Tibial artery (tissue), 1 donor: ENCODE data around the genes NAXE and FCRL5.

DNA sequence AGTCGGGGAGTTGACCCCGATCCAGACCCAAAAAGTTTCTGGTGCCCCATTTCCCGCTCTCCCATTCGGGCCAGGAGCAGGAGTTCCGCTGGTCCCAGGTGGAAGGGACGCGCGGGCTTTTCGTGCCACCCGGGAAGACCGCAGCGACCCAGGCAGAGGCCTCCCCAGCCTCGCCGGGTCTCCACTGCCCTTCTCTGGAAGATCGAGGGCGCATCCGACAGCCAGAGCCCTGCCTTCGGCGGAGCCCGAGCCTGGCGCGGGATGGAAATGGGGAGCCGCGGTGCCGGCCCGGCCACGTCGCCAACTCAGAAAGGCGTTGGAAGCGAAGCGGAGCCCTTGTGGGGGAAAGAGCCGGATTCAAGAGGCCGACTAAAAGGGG is 51.7 kb downstream of the RHBG start:
- PRO-cap: no peak

GRCh38 chr1:156476014-156476893 is 24.3 kb downstream of the MEF2D start:
- PRO-cap: unidirectional peak, plus-strand start at chr1:156476453

- PRO-cap: unidirectional peak, minus-strand start at chr1:156477557
Observed at GRCh38 chr1:156477482-156478141, 23.0 kb downstream of the MEF2D start.

DNA sequence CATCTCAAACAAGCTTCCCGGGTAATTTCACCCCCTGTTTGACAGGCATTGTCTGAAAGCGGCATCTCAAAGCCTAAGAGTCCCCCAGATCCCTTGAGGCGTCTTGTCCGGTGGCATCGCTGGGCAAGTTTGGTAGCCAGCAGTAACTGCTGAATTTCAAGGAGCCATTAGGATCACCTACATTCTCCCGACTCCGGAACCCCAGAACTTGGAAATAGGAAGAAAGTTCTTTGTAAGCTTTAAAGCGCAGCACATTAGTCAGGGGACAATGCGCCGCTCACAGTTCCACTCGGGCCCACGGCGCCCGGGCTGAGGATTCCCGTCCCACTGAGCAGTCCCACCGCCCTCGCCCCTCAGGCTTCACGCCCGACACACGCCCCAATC is 336 bp downstream of the IQGAP3 start:
- PRO-cap: no peak

GRCh38 chr1:156591501-156592540 is at the start of gene NAXE:
NAXE (plus strand) TSS chr1:156591776.
- PRO-cap: bidirectional peak, plus-strand start at chr1:156591776, minus-strand start at chr1:156591698

DNA sequence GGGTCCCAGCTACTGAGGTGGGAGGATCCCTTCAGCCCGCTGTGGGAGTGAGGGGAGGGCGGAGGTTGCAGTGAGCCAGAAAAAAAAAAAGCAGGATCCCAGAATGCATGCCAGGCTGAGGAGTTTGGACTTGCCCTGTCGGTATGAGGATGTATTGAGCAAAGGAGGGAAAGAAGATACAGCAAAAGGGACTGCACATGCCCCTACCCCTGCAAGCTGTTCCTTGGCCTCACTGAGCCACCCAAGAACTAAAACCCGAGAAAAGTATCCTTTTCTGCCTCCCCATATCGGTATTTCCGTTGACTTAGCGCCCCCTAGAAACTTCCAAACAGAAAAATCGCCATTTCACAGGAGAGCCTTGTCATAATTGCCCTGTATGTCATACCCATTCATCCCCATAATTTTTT is 11.0 kb downstream of the NAXE start:
- PRO-cap: no peak

DNA sequence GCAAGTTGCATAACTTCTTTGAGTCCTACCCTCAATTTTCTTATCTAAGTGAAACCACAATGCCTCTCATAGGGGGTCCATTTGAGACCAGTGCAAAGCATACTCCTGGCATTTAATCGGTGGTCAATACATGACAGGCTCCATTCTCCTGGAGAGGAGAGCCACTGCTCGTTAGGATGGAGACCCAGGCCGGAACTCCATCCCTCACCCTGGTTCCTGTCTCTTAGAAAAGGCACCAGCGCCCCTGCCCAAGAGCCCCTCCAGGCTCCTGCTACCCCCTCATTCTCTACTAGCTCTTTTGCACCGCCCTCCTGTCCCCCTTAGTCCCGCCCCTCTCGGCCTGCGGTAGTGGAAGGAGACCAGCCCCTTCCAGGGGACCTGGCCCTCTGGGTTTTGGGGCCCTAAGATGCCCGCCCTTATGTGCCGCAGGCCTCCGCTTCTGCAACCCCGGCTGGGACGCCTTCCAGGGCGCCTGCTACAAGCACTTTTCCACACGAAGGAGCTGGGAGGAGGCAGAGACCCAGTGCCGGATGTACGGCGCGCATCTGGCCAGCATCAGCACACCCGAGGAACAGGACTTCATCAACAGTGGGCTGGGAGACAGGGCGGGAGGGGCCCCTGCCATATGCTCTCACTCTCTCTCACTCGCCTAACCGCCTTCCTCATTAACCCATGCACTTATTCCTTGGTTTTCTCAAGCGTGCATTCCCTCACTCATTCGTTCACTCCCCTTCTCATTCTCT is 14.8 kb downstream of the BCAN start:
- PRO-cap: no peak

DNA sequence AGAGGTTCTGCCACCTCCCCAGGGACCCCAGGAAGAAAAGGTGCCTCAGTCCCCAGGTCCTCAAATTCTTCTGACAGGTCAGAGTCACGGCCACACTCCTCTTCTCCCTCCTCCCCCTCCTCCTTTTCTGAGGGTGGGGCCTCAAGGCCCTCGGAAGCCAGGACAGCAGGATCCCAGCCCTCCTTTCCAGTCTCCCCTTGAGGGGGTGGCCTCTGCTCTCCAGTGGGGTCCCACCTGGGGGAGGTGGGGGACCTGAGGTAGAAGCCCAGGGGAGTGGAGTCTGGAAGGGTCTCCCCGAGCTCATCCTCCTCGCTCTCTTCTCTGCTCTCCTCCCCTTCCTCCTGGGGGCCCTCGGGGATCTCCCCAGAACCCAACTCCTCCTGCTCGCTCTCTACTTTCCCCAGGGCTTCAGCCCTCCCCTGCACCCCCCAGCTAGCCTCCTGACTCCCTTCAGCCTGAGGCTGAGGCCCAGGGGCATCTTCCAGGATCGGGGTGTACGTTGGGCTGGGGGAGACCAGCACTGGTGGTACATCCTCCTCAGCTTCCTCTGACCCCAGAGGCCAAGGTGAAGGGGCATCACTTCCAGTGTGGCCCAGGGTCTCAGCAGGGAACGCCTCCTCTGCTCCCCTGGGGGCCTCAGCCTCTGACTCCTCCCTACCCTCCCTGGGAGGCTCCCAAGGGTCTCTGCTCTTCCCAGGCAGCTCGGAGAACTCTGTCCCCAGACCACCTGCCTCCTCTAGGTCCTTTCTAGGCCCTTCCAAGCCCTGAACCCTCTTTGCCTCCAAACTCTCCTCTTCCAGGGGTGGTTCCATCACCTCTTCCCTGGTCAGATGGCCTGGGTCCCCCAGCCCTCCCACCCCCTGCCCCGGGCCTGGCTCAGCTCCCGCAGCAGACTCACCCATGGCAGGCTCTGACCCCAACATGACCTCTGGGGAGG is 6.9 kb downstream of the NES start:
- PRO-cap: no peak

GRCh38 chr1:156802389-156802815 is 14.2 kb downstream of the SH2D2A start:
- PRO-cap: no peak

- PRO-cap: no peak
Observed at GRCh38 chr1:156845229-156845564, 13.7 kb downstream of the INSRR start.

DNA sequence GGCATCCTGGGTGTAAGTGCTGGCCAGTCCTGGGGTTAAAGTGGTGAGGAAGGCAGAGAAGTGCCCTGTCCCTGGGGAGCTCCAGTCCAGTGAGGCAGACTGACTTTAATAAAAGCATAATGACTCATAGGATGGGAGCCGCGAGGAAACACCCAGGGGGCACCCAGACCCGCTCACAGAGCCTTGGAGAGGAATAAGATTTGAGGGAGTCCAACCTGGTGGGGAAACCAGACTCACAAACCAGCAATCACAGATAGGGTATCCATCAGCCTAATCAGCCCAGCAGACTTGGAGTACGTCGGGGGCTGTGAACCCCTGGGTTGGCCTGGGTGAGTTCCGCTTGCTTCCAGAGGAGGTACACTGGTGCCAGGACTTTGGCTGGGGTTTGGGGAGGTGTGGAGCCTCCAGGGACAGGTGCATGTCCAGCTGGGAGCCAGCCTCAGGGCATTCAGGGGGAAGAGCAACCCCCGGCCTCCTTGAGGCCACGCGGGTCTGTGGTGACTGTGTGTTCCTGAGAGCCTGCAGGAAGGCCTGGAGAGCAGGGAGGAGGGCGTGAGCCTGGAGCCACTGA is 3.7 kb downstream of the PEAR1 start:
- PRO-cap: no peak

DNA sequence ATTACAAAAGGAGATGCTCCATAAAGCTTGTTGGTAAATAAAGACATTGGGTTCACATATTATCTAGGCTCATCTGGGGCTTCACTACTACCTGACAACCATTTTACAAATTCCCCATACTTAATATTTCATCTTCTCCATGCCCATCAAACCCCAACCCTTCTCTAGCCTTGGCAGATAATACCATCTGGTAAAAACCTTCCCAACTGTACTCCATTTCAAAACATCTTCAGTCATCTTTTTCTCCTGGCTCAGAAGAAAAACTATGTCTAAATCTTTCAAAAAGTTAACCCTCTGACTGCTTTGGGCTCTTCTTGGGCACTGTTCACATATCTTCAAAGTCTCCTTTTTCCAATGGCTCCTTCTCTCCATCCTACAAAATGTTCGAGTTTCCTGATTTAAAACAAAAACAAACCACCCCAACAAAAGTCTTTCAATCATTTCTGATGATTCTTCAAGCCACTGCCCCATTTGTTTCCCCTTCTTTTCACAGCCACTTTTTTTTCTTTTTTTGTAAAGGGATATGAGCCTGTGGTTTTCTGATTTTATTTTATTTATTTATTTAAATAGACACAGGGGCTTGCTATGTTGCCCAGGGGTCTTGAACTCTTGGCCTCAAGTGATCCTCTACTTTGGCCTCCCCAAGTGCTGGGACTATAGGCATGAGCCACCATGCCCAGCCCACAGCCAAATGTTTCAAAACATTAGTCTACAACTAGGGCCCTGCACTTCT is 52.3 kb downstream of the LRRC71 start:
- PRO-cap: no peak

GRCh38 chr1:157033109-157033510 is 12.4 kb downstream of the ARHGEF11 start:
- PRO-cap: no peak

- PRO-cap: no peak
Observed at GRCh38 chr1:157163498-157164171, 25.4 kb upstream of the ETV3 start.

DNA sequence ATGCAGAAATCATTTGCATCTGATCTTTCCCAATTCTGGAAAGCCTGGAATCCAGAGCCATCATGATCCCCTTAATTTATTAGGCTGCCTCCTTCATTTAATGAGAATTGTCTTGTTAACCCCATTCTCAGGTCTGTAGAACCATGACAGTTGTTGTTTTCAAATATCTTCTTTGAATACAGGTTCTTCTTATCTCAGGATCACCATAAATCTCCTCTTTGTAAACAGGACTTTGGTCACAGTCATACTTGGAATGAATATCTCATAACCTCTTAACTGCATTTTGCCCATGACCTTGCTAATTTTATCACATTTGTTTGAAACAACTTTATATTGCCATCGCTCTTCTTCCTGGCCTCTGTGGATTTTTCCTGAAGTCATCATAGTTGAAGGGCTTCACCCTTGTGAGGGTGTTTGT is 54.3 kb downstream of the FCRL5 start:
- PRO-cap: no peak

DNA sequence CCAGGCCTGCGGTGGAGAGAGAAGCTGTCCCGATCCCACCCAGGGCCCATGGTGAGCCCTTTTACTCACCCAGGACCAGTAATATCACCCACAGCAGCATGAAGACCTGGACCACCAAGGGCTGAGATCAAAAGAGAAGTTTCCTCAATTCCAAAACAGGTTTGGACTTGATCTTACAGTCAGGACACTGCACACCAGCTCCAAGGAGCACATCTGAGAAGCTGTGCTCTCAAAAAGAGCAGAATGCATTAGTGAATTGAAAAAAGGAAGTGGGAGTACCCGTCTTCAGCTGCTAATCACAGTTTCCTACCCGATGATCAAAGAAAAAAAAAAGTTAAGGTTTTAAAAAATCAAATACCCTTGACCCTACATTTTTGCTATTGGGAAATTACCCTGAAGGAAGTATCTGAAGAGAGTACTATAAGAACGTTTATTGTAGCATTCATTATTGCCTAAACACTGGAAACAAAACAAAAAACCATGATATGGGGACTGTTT is at the start of gene FCRL5:
FCRL5 (minus strand) TSS at position 253 of the 498 bp plus-strand sequence.
- PRO-cap: no peak

GRCh38 chr1:157849482-157850007 is 7.9 kb upstream of the CD5L start:
- PRO-cap: no peak

GRCh38 chr1:158018870-158019854 is 25.7 kb downstream of the KIRREL1 start:
- PRO-cap: unidirectional peak, plus-strand start at chr1:158019743

- PRO-cap: no peak
Observed at GRCh38 chr1:158045946-158046577, 52.6 kb downstream of the KIRREL1 start.

DNA sequence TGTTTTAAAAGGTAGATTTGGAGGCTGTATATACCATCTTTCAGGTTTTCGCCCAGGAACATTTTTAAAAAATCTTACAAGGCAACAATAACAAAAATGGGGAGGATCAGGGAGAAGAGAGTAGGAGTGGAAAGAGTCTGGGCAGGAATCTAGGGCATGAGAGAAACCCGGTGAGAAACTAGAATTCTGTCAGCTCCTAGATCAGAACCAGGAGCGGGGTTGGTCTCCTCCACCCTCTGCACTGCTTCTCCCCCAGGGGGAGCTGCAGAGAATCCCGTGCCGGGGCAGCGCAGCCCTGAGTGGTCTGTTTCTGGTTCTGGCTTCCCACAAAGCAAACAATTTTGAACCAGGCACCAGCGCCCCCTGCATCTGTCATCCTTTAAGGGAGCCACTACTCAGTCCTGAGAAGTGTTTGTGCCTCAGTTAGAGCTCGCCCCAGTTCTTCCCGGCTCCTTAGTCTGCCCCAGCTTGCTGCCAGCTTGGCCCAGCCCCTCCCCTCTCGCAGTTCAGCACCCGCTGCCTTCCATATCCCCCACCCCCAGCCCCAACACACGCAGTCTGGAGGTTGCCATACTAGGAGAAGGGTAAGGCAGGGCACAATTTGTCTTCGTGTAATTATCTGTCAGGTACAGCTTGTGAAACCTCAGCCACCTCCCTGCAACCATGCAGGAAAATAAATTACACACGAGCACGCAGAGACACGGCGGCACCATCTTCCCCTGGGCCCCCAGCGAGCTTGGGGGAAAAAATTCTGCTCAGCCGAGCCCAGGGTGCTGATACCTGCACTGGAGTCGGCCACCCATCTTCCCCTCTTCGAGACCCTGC is 10.2 kb downstream of the SMIM42 start:
- PRO-cap: no peak